ENCODE measurements around the gene AK3.

DNA sequence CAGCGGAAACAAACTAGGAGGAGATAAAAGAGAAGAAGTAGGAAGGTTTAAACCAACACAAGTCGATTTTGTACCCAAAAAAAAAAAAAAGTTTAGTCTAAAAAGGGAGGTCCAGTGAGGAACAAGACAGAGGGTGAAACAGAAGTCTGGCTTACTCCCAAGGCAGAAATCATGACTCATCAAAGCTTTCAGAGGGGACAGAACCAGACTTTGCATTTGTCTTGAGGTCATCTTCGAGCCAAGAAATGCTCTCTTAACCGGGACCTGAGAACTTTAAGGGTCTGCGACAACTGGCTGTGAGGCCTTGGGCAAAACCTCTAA lies 2.9 kb downstream of the GLIS3 start:
- PRO-cap, 3 experiments, result peak in 3 of 3 experiments; most common plus-strand start position 182 of the sequence (in 2)

DNA sequence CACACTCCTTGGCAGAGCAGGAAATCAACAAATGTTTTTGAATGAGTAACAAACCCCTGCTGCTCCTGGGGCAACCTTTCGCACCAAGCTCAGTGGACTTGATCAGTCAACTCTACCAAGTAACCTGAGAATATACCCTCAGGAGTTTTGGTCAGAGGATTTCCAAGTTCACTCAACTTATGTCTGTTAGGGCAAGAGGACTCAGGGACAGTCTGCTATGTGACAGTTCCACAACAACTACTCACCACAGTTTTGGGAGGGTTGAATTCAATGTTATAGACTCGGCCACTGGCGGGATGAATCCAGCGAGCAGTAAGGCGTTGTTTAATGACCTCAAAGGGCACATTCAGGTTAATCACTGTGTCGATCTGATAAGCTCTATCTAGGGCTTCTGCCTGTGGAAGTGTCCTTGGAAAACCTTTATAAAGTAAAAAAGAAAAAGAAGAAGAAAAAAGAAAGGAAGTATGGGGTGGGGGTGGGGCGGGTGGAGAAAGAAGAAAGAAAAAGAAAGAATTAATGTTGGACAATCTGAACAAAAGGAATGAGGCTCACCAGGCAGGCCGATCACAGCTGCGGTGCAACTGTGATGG lies 22.0 kb downstream of the AK3 start:
- PRO-cap, 3 experiments, result no peak in any of the 3 experiments

- PRO-cap, 3 experiments, result peak in 3 of 3 experiments; most common plus-strand start chr9:4741355 (in 2); most common minus-strand start chr9:4741227 (in 2)
Observed at GRCh38 chr9:4740386-4741510, at the start of gene AK3. TSS of gene AK3 (minus strand) at chr9:4741202.

- PRO-cap, 3 experiments, result no peak in any of the 3 experiments
Observed at GRCh38 chr9:4794233-4794656, 1.5 kb downstream of the RCL1 start.

- PRO-cap, 3 experiments, result no peak in any of the 3 experiments
Observed at GRCh38 chr9:4803229-4804257, 10.8 kb downstream of the RCL1 start.

DNA sequence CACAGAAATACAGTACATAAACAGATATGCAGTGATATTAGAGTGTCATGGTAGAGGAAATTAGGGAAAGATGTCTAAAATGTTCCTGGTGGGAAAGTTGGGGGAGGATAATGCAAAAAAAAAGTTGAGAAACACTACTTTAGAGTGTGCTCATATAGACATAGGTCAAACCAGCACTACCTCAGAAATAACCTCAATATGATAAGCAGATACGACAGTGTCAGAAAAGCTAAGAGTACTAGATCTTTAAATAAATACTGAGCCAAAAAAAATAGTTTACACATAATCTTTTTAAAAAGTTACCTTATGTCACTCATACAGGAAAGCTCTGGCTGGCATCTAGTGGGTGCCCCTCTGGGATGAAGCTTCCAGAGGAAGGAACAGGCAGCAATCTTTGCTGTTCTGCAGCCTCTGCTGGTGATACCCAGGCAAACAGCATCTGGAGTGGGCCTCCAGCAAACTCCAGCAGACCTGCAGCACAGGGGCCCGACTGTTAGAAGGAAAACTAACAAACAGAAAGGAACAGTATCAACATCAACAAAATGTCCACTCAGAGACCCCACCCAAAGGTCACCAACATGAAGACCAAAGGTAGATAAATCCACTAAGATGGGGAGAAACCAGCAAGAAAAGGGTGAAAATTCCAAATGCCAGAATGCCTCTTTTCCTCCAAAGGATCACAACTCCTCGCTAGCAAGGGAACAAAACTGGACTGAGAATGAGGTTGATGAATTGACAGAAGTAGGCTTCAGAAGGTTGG lies 52.1 kb downstream of the INSL6 start:
- PRO-cap, 3 experiments, result no peak in any of the 3 experiments

GRCh38 chr9:5630268-5630662 lies 1.4 kb downstream of the RIC1 start:
- PRO-cap, 3 experiments, result peak in 2 of 3 experiments; most common minus-strand start chr9:5630293 (in 2)

GRCh38 chr9:6217894-6218719 lies 2.5 kb downstream of the IL33 start:
- PRO-cap, 3 experiments, result no peak in any of the 3 experiments

DNA sequence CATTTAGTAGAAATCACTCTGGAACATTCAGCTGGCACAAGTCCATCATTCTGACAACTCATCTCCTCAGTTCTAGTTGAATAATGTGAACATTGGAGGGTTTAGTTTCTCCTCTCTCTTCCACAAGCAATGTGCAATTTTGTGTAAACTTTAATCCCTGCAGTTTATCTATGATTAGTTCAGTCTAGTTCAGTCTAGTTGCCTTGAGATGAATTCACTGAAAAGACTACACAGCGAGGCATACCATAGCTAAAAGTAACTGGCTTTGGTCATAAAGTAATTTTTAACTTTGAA lies 5.0 kb downstream of the GLDC start:
- PRO-cap, 3 experiments, result no peak in any of the 3 experiments

GRCh38 chr9:6671461-6671904 lies 26.0 kb upstream of the GLDC start:
- PRO-cap, 3 experiments, result no peak in any of the 3 experiments

GRCh38 chr9:8871019-8871312 lies 1071.4 kb upstream of the DMAC1 start:
- PRO-cap, 3 experiments, result no peak in any of the 3 experiments

- PRO-cap, 3 experiments, result no peak in any of the 3 experiments
Observed at GRCh38 chr9:8961345-8961746, 1161.8 kb upstream of the DMAC1 start.

GRCh38 chr9:12622295-12622781 lies 70.8 kb upstream of the TYRP1 start:
- PRO-cap, 3 experiments, result peak in 2 of 3 experiments; most common minus-strand start chr9:12622501 (in 2)

DNA sequence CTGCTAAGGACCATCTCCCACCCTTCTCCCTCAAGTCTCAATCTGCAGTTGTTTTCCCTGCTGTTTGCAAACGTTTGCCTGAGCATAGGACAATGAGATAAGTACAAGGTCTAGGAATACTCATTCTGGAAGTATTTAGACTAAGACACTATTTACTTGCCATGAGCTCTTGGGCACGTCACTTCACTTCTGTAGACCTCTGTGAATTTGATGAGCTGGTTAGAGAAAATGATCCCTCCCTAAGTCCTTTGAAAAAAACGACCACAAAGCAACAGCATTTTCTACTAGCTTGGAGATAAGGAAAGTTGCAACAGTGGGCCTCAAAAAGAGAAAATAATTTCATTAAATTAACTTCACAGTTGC lies 1.9 kb downstream of the LURAP1L start:
- PRO-cap, 3 experiments, result no peak in any of the 3 experiments

DNA sequence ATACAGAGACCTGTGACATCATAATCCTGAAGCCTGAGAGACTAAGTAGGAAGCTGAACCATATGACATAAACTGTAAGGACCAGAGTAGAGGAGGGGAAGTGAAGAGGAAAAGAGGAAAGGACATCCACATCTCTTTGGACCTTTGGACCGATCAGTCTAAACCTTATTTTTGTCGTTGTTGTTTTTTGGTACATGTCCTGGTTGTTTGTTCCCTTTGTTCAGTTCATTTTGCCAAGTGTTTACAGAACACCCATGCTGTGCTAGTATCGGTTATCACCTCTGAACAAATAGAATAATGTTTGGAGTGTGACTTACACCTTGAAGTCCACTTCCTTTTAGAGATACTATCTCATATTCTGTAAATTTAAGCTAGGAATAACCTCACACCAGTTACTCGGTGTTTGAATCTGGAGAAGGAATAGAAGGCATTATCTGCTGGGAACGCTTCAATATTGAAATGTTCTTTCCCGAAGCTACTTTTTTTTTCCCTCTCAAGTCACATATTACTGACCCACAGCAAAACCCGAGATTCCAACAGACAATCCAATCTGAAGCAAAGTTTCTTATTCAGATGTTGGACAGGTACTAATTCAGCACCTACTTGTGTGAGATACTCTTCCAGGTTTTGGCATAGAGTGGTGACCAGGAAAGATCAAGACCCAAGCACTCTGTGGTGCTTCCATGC lies 42.1 kb downstream of the LURAP1L start:
- PRO-cap, 3 experiments, result peak in 1 of 3 experiments; most common plus-strand start position 395 of the sequence (in 1)

DNA sequence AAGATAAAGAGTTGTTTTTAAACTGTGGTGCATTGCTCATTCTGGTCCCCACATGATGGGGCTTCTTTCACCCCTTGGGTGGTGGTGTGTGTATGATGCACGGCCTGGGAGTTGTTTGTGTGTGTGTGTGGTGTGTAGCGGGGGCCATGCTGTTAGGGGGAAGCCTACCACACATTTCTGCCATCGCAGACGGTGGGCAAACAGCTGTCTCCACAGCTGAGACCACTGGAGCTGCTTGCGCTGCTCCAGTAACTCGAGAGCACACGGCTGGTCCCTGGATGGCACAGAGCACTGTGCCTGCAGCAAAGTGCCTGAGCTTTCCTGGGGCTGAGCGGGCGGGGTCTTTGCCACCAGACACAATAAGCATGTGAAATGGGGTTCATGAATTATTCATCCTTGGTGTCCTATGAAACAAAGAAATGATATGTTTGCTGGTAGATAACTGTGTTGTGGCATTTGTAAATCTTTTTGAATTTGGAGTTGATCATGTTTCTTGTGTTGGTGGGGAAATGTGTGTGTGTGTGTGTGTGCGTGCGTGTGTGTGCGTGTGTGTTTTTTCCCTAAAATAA lies 151.6 kb upstream of the MPDZ start:
- PRO-cap, 3 experiments, result no peak in any of the 3 experiments

- PRO-cap, 3 experiments, result no peak in any of the 3 experiments
Observed at GRCh38 chr9:13484812-13485320, 205.4 kb upstream of the MPDZ start.

GRCh38 chr9:13607935-13608696 lies 328.6 kb upstream of the MPDZ start:
- PRO-cap, 3 experiments, result no peak in any of the 3 experiments

DNA sequence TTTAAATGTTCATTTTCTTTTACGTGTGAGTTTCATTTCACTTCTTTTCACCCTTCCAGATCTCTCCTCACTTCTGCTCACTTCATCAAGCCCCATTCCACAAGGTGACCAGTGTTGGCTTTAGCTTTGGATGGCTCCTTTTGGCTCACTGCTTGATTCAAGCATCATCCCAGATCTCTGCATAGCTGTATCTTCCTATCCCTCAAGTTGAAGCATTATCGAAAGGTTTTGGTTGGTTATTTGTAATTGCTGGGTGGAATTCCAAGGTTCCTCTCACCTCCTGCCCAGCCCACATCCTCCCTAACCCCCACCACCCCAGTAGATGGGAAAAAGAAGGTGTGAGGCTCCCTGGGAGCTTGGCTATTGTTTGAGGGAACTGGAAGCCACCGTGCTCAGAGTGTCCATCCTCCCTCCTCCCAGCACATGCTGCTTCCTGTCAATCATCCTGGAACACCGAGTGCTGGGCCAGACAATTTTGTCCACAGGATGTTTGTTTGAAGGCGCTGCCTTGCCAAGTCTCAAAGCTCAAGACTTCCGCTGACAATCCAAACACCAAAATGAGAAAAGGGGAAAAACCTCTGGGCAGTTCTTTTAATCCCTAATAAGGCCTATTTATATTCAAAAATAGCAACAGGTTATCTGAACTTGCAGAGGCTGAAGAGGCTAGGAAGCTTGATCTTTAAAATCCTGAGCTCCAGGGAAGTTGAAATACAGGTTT lies 286.9 kb downstream of the NFIB start:
- PRO-cap, 3 experiments, result no peak in any of the 3 experiments

GRCh38 chr9:14180685-14181369 lies 133.1 kb downstream of the NFIB start:
- PRO-cap, 3 experiments, result peak in 1 of 3 experiments; most common minus-strand start chr9:14180802 (in 1)

Measured in Metastatic Breast Carcinoma in the Ovary (tissue), 3 donors.